Placental pericyte (primary cell): Measurements from ENCODE around the gene RMI1.

GRCh38 chr9:83980661-83981909 lies at the start of gene RMI1:
Gene RMI1, plus strand, starts transcription at chr9:83980805.
- CAGE, long polyA plus RNA = no peak

DNA sequence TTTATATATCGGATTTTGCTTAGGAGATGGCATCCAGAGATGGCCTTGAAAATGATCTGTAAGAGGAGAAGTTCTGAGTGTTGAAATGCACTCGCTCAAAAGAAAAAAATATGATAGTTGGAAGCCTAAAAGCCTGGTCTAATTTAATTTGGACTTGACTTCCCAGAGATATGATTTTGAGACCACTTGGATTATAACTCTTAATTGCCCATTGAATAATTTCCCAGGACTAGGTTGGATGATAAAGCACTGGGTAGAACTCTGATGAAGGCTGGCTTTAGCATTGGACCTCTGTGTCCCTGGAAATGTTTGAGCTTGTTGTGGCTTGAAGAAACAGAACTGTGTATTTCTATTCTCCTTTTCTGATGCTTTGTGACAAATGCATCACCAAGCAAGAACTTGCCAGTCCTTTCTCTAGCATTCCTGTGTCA lies 1.9 kb downstream of the NTRK2 start:
- CAGE, long polyA plus RNA = no peak

GRCh38 chr9:85528540-85528941 lies 213.2 kb downstream of the AGTPBP1 start:
- CAGE, long polyA plus RNA = no peak

DNA sequence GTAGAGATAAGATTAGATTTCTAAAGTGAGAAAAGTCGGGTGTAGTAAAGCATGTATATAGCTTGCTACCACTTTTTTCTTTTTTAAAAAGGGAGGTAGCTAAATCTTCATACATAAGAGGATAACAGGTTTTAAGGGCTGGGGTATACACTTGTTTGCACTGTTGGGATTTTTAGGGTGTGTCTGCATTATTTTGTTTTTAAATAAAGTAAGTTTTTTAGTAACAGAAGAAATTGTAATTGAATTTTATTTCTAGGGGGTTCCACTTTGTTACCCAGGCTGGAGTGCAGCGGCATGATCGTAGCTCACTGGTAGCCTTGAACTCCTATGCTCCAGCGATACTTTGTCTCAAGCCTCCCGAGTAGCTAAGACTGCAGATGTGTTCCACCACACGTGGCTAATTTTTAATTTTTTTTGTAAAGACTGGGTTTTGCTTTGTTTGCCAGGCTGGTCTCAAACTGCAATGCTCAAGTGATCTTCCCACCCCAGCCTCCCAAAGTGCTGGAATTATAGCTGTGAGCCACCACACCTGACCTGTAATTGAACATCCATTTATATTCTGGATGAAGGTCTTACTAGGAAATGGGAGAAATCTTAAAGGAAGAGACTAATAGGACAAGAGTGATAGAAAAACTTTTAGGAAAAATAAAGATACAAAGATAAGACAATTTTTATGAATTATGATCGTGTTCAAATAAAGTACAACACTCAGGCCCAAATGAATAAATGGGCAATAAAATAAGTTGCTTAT lies 24.9 kb downstream of the NAA35 start:
- CAGE, long polyA plus RNA = no peak

DNA sequence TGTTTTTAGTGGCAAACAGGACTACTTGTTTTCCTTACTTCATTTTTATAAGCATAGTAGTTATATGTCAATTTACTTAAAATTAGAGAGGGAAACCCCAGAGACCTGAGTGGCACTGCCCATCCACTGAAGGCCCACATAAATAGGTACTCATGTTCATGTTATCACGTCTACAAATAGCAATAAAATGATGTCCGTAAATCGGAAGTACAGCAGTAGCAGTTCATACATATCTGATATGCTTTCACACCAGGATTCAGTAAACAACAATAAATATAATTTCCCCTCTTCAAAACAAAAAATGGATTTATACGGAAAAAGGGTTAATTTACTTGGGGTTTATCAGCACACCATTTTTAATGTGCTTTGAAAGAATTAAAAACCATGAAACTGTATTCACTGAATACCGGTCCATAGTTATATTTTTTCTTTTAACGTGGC lies 5.7 kb upstream of the ISCA1 start:
- CAGE, long polyA plus RNA = no peak

DNA sequence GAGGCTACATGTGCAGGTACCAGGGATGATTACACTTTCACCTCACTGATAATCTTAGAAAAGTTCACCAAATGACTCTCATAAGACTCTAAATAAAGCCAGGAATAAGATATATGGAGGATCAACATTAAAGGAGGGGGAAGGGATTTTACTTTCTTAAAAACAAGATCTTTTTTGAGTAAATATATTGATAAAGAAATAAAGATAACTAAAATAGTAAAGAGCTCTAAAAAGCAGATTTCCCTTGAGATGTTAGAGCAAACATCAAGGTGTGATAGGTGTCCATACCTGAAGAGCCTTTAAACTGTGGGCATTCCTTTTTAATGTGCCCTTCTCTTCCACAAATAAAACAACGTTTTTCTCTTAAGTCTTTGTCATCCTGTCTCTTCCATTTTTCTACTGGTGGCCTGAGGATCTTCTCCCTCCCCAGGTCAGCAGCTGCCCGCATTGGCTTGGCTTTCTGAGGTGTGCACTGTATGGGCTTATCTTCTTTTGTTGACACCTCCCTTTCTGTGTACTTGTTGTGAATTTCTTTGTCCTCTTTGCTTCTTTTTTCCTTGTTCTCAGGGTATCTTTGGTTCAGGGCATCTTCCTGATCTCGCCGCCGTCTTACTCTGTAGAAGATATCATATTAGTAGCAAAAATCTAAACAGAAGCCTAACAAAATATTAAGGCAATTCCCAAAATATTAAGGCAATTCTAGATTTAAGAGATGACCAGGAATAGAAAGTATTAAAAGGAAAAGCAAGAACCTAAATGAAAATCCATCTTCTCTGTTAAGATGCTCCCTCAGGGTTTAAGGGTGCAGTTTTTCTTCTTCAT lies 18.9 kb upstream of the ISCA1 start:
- CAGE, long polyA plus RNA = no peak

DNA sequence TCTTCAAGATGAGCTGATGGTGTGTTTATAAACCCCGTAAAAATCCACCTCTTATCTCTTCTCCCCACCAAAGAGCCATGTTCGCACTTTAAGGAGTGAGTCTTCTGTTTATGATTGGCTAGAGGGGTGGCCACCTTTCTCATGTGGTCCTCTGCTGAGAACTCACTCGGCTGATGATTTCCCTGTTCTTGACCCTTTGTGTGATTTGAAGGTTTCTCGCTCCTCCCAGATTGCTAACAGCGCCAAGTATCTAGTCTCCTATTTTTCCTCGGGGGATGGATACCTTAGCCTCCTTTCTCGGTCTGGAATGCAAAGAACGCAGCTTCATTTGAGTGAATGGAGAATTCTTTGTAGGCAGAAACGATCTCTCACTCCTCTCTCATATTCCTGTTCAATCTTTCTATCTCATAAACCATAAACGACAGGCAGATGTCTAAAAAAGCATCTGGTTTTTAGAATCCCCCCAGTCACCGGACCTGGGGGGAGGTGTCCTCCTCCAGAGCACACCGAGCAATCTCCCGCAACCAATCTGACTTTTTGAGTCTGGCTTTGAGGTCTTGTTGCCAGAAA lies 159.9 kb upstream of the DAPK1 start:
- CAGE, long polyA plus RNA = no peak

- CAGE, long polyA plus RNA = no peak
These were observed 86.9 kb upstream of the DAPK1 start for GRCh38 chr9:87410537-87411400.

- CAGE, long polyA plus RNA = no peak
These were observed 52.0 kb upstream of the DAPK1 start for GRCh38 chr9:87445473-87446184.

- CAGE, long polyA plus RNA = no peak
These were observed 21.0 kb downstream of the DAPK1 start for GRCh38 chr9:87518603-87519194.

DNA sequence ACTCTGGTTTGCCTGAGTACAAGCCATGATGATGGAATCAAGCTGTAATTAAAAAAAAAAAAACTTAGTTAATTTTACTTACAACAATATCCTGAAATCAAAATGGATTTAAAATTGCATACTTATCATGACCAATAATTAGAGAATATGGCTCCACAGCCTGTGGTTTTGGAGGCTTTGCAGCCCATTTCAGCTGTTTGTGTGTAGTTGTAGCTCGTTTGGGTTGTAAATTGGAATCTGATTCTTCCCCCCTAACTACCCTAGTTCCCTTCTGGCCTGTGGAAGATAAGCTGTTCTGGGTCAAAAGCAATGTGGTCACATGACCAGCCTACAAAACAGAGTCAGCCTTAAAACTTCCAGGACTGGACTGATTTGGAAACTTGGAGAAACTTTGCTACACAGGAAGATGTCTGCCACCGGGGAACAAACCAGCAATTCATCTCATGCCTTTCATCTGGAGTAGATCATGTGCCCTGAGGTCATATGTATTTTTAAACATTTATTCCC lies 83.8 kb downstream of the DAPK1 start:
- CAGE, long polyA plus RNA = no peak

DNA sequence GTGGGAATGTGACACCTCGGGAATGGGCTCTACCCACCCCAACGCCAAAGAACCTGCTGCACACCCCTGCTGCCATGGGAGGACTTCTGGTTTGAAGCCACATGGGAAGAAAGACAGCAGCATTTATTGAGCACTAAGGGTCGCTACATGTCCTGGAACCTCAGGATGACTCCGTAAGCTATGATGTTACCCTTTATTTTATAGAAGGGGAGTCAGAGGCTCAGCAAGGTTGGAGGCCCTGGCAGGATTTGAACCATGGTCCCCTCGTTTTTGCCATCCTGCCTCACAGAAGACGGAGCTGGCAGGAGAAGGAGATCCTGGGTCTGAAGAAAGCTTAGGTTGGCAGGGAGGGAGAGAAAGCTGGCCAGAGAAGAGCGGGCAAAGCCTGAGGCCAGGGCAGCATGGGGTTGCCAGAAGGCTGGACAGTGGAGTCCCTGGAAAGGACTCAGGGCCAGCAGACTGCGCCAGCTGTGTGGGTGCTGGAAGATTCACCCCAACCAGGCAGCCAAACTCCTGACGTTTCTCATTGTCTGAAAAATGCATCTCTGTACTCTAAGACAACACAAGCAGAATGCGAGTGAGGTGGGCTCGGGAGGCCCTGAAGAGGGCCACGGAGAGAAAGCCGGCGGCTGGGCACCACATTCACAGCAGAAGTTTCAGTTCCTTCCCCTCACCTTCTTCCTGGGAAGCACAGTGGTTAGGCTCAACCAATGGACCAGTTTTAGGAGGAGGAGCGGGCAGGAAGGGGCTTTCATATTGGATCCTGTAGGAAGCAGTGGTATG lies 90.9 kb upstream of the CTSL start:
- CAGE, long polyA plus RNA = no peak

GRCh38 chr9:87640307-87641061 lies 85.4 kb upstream of the CTSL start:
- CAGE, long polyA plus RNA = no peak

- CAGE, long polyA plus RNA = no peak
These were observed 3.4 kb downstream of the CTSL start for GRCh38 chr9:87729228-87729795.

DNA sequence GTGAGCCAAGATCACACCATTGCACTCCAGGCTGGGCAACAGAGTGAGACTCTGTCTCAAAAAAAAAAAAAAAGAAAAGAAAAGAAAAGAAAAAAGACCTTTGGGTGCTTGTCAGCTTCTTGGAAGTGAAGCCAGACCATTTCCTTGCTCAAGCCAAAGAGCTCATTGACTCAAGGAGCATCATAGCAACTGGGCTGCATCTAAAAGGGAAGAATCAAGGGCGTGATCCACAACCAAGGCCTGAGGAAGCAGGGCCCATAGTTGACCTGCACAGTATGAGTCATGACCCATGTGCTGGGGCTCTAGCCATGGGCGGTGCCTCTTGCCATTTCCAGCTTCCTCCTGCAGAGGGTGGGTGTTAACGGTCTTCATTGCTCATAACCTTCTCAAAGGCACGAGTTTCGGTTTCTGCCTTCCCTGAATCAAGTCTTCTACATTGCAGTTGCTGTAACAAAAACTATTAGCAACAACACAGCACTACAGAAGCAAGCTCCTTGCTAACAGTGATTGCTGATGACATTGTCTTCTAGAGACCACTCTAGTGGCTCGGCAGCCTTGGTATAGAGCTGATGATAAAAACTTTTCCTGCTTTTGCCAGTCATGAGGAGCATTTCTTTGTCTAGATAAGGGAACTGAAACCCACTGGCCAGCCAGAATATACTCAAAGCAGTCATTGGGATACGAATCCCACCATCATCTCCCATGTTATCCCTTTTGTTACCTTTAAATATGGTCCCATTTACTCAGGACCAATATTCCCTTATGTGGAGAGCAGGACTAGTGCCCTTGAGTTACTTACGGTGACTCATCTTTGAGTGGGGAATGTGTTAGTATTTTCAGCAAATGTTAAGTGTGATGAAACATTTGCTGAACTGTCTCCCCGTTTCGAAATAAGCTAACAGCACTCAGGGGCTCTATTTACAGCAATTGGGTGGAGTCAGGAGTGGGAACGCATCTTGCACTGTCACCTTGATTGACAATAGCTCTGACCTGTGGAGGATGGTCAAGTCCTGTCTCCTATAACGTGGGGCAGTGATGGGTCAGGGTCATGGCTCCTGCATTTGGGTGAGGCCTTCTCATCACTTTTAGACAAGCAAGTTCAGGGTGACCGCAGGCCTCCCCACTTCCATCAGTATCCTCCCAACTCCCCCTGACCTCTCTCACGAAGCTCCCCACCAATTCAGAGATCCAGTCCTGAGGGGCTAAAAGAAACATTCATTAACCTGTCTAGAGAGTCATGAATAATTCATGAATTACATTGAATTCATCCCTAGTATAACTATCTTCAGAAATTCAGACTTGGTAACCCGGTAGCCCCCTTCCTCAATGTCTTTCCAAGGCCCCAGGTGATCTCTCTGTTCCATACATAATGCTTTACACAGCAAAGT lies 67.2 kb downstream of the CTSL start:
- CAGE, long polyA plus RNA = no peak

- CAGE, long polyA plus RNA = no peak
These were observed 49.0 kb downstream of the NXNL2 start for GRCh38 chr9:88583791-88584610.

- CAGE, long polyA plus RNA = no peak
These were observed 70.5 kb downstream of the NXNL2 start for GRCh38 chr9:88605383-88606000.

GRCh38 chr9:88777765-88778372 lies 213.4 kb upstream of the S1PR3 start:
- CAGE, long polyA plus RNA = no peak

GRCh38 chr9:88805219-88805638 lies 186.0 kb upstream of the S1PR3 start:
- CAGE, long polyA plus RNA = no peak

- CAGE, long polyA plus RNA = no peak
These were observed 163.2 kb upstream of the S1PR3 start for GRCh38 chr9:88828053-88828563.